ENCODE results near the genes SERPINA6 and SERPINA12.

DNA sequence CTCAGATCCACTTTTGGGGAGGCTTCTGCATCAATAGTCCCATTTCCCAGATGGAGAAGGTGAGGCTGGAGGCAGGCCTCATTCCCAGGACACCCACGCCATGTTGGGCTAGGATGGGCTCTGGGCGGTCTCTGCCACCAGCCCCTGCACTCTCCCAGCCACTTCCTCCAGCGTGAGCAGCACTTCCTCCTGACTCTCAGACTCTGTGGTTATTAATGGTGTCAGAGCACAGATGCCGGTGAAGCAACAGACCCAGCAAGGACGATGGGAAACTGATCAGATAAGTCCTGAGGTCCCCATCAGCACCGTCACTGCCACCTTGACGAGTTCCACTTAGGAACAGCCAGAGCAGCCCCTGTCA, 21.2 kb downstream of the ASB2 start:
- PRO-cap = no peak

GRCh38 chr14:93994783-93995793, 2.0 kb upstream of the CCDC197 start:
- PRO-cap = unidirectional peak, minus-strand start at chr14:93995532

- PRO-cap = no peak
Observed at GRCh38 chr14:94066084-94066860, 14.7 kb downstream of the DDX24 start.

DNA sequence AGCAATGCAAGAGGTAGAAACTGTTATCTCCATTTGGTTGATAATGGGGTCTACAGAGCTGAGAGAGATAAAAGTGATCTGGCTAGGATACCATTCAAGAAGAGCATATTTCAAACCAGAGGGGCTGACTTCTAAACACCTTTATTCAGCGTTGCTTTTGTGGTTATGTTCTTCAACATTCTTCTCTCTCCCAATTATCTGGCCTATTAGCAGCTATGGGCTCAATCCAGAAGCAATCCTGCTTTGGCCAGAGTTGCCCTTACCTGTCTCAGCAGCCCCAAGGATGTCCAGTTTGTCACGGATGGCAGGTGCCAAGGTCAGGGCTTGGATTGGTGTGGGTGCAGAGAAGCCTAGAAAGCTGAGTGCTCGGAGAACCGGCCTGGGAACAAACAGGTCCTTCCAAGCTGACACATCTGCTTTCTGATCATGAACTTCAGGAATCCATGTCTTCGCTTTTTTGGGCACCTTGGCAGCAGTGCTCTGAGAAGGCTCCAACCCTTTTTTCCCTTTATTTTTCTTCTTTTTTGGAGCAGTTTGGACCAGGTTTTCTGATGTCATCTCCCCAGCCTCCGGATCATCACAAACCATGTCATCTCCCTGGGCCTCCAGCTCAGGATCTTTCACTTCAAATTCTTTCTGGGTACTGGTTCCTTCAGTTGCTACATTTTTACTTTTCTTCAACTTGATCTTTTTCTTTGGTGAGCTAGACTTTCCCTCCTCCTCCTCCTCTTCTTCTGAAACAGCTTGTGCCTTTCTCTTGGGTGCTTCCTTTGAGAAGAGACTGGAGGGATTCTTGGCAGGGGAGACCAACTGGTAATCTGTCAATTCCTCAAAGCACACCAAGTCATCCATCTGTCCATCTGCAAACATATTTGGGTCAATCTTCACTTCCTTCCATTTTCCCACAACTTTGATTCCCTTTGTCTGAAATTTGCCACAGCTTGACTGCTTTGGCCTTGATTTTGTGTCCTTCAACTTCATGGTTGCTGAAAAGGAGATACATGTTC, 1.9 kb downstream of the DDX24 start:
- PRO-cap = no peak

DNA sequence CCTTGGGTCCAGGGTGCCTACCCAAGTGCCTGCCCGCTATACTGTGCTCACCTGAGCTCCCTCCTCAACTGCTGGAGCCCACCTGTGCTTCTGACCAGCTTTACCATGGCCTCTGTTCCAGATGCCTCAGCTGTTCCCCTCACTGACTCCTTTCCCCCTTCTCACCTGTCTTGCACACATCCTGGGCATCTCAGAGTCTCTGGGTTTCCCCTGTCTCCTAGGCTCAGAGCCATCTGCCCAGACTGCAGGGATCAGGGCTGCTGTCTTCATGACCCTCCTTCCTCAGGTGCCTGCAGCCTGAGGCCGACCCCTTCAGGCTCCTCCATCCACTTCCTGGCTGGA, 8.6 kb upstream of the PPP4R4 start:
- PRO-cap = no peak

DNA sequence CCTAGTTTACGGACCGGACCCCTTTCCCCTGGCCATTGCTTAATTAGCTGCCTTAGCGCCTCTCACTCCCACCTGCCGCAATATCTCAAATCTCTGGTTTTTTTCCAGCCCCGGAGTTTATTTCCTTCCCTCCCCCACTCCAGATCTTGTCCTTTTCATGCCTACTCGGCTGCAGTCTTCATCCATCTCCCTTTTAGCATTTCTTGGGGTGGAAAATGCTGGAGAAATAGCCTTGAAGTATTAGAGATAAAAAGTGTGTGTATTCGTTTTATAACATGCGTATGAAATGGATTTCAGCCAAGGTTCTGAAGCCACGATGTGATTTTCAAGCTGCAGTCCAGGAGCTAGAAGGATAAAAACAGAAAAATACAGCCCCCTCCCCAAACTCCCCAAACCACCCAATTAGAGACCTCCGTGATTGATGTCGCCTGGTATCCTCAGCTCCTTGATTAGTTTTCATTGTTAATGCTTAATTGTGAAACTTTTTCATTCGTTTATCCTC, 1.4 kb downstream of the PPP4R4 start:
- PRO-cap = no peak

DNA sequence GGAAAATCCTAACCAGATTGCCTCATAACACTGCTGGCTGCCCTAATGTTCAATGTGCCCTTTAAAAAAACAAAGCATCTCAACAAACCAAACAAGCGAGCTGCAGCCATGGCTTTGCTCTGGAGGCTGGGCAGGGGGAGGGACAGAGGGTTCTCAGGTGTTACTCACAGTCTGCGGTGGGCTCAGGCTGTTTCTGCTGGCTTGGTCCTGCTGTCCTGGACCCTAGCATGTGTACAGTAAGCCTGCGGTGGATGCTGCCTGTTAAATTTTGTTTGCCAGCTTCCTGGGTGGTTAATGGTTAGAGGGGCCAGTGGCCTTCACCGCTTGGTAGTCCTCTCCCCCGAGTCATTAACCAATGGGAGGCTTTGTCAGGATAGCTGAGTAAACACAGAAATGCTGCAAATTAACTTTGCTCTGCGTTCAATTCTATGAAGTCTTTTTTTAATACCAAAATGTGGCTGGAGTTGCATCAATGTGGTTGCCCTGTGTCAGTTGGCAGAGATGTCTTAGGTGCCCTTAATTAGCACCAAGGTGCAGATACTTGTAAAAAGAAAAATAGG, at the start of gene SERPINA6:
SERPINA6 (minus strand) TSS at position 238 of the 560 bp plus-strand sequence.
- PRO-cap = no peak

- PRO-cap = no peak
Observed at GRCh38 chr14:94376236-94376474, 12.2 kb downstream of the SERPINA1 start.

GRCh38 chr14:94381399-94382297, 6.8 kb downstream of the SERPINA1 start:
- PRO-cap = no peak

DNA sequence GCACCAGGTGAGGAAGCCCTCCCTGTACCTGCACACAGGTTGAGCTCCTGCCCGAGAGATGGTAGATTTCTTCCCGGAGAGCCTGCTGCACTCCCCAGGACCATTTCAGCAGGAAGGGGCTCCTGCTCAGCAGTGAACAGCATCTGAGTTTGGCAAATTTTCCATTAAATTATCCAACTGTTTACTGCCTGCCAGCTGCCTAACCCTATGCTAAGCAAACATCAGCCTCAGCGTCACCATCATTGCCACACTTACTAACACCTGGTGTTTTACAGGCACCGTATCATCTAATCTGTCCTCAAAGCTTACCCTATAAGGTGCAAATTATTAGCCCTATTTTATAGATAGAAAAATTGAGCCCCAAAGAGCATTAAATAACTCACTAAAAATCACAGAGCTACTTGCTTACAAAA, 1.8 kb downstream of the SERPINA1 start:
- PRO-cap = no peak

DNA sequence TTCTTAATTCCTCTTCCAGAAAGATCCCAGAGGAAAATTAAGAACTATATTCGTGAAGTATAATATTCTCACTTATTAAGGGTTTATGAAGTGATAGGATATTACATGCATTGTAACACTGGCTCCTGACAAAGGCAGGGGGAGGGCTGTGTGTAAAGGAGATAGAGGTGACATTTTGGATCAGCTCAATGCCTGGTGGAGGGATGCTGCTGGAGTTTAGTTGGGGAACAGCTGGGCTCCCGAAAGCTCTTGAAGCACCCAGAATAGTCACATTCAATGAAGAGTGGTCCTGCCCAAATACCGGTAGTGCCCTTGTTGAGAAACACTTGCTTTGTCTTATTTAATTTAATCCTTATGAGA, 748 bp downstream of the SERPINA11 start:
- PRO-cap = no peak

GRCh38 chr14:94509326-94509644, at the start of gene SERPINA12:
Gene SERPINA12, minus strand, starts transcription at chr14:94509469.
- PRO-cap = no peak

- PRO-cap = no peak
Observed at GRCh38 chr14:94598595-94599645, 13.3 kb upstream of the SERPINA3 start.

GRCh38 chr14:94610520-94610986, 1.6 kb upstream of the SERPINA3 start:
- PRO-cap = no peak

DNA sequence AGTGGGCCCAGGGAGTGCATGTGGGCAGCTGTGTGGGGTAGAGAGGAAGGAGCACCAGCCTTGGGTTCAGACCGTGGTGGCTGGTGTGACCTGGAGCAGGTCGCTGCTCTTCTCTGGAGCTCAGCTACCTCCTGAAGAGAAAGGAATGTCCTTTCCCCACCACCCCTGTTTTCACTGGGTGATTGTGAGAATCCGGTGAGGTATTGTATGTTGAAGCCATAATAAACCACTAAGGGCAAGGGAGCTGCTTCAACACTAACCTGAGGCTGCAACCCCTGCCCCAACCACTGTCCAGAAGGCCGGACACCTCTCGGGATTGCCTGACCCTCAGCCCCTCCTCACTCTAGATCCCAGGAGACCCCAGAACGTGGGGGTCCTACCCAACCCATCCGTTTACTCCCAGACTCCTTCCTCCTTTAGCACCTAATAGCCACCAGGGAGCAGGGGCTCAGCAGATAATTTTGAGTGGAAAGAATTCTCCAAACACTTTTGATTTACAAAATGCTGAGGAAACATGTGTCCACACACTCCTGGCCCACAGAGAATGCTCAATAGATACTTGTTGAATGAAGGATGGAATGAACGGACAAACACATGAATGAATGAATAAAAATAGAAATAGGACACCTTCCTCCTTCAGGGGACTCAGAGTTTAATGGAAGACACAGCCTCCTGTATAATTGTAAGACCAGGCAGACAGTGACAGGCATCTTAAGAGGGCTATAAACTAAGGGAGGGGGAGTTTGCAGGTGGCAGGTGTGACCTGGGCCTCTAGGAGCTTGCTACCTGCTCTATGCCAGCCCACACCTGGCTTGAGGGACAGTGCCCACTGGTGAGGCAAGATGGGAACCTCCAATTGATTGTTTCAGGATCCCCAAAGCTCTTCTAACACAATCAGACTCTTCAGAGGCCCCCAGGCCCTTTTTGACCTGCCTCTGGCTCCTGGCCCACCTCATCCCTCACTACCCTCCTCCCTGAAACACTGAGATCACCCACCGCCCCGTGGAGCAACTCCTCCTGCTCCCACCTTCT, 8.9 kb downstream of the SERPINA3 start:
- PRO-cap = no peak

DNA sequence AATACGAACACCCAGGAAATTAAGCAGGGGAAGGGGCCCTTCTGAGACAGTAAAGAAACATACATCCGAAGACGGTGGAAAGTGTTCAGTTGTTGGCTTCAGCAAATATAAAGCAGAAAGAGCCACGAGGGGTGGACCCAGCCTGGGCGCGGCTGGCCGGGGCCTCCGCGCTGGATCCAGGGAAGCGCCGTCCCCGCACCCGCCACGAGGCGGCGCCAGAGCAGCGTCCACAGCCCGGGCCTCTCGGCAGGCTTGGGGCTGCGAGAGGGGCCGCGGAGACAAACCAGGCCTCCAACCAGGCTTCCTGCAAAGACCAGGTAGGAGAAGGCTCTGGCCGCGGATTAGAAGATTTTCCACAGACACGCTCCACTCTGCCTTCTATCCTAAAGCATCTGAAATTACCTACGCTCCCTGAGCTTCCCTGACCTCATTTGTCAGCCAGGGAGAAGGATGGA, 77.3 kb downstream of the SERPINA3 start:
- PRO-cap = no peak

GRCh38 chr14:94971725-94972347, 185.5 kb downstream of the DICER1 start:
- PRO-cap = no peak

DNA sequence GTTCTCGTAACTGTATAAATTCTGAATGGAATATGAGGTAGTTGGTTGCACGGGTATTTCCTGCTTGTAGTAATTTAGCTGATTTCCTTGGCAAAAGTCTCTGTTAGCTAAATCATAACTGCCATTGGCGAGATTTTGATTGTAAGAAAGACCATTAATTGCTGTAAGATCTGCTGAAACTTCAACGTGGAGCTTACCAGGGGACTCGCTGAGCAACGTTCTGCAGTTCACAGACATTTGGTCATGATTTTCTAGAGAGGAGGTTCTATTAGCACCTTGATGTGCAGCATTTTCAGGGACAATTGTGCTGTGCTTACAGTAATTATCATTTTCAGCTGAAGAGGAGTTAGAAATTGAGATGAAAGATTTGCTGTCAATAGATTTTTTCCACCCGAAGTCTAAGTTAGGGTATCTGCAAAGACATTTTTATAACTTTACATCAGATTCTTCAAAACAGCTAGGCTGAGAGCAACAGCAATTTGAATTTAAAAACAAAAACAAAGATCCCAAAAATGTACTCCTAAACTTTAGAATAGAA, 53.5 kb downstream of the DICER1 start:
- PRO-cap = no peak

- PRO-cap = no peak
Observed at GRCh38 chr14:95259111-95259725, 60.5 kb downstream of the CLMN start.

DNA sequence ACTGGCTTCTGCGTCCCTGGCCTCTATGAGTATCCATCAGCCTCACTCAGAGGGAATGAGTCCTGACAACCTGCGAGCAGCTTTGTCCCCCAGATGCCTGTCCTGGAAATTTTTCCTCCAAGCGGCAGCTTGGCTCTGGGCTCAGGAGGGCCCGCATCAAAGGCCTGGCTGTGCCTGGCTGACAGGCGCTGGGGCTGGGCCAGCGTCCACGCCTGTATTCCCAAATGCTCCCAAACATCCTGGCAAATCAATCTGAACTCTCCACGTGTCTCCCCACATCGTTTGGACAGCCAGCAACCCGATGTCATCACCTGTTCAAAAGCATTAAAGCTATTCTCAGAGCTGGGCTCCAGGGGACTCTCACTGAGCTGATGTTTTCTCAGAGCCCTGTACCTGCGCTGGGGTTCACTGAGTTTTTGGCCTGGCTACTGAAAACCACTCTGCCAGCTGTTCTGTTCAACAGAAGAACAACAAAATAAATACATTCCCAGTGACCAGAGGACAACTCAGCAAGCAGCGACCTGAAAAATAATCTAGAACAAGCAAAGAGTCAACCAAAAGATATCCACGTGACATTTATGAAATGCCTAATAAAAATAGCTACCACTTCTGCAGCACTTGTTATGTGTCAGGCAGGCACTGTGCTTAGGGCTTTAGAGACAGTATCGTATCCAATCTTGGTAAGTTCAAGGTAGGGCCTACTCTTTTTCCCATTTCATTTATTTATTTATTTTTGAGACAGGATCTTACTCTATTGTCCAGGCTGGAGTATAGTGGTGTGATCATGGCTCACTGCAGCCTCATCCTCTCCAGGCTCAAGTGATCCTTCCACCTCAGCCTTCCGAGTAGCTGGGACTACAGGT, 57.6 kb downstream of the CLMN start:
- PRO-cap = no peak